PFSK-1 (cell line): ENCODE measurements around a stretch of chr2.

- RRBS: no CpG with 5 or more reads among the region's 13 CpGs
These were observed 42.0 kb downstream of the ZFP36L2 start for GRCh38 chr2:43184268-43184905.

DNA sequence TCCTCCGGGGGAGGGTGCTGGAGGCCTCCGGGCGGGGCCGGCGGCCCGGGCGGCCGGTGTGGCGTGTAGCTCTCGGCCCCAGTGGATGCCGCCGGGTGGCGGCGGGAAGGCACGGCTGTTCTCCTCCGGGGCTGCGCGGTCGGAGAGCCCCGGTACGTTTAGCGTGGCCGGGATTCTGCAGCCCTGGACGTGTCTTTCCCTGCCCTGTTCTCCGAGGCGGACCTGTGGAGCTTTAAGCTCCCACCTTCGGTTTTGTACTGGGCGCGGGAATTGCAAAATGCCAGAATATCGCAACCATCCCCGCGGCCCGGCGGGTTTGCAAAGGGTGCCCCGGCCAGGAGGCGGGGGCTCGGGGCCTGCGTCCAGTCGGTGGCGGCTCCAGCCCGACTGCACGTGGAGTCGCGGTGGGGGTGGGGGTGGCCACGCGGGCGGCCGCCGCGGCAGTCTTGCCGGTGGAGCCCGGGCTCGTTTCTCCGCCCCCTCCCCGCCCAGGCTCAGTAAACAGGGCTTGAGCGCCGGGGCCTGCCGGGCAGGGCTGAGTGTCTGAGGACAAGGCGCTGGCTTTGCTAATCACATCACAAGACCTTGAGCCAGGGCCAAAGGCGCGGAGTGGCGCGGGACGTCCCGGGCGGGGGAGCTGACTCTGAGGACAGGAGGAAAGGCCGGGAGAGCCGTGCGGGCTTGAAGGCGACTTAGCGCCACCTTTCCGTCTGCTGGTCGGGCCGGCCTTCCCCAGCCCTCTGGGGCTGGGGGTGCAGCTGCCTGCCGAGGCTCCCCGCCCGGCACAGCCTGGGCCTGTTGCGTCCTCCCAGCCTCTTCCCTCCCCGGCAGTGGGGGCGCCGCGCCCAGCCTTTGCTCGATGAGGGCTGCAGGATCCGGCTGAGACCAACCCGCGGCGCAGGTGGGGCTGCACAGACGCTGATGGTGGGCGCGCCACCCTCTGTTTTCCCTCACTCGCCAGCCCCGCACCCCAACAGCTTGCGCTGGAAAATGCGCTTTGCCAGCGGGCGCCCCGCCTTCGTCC lies 688 bp upstream of the ZFP36L2 start:
- RRBS: 5% methylated on average over 36 of the region's 98 CpGs

GRCh38 chr2:43229147-43229765 lies 2.9 kb upstream of the ZFP36L2 start:
- RRBS: no CpG with 5 or more reads among the region's 7 CpGs

DNA sequence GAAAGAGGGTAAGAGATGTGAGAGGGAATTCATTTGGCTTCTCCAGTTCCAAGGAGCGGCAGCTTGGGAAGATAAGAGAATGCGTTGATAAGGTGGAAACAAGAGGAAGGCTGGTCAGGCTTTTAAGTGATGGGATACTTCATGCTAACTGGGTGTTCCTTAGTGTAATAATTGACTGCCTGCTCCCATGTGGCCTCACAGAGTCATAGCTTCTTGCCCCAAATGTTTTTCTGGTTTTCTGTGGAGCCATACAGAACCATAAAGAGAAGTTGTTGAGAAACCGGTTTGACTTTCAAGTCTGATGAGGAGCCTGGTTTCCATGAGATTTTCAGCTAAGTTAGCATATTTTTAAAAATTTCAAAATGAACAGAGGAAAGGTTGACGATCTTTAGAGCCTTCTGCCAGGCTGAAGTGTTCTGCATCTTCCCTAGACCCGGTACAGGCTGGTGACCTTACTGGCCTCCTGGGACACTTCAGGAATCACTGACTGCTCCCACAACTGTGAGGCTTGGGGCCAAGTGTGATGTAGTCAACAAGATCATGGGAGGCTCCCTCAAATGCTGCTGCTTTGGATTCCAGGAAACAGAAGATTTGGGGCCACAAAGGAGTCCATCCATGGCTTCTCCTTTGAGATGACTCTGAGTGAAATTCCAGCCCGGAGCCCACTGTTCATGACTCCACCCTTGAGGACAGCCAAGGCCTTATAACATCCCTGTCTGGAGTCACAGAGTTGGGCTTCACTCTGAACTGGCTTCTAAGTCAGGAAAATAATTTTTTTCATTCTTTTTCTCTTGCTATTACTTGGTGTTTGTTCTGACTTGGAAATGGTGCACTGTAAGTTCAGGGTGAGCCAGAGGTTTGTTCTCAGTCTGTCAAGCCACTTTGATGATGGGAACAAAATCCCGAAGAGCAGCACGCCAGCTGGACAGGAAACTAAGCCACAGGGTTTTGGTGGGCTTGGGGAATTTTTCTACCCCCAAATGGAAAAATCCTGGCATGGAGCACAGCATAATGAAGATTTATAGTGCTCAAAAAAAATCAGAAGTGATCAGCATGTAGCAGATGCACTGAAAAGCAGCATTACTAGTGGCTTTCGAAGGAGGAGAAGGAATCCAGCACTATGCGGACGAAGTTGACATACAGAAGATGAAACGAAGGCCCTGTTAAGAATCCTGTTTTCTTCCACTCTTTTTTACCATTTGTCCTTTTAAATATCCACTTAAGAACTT lies 97.9 kb upstream of the ZFP36L2 start:
- RRBS: no CpG with 5 or more reads among the region's 12 CpGs

DNA sequence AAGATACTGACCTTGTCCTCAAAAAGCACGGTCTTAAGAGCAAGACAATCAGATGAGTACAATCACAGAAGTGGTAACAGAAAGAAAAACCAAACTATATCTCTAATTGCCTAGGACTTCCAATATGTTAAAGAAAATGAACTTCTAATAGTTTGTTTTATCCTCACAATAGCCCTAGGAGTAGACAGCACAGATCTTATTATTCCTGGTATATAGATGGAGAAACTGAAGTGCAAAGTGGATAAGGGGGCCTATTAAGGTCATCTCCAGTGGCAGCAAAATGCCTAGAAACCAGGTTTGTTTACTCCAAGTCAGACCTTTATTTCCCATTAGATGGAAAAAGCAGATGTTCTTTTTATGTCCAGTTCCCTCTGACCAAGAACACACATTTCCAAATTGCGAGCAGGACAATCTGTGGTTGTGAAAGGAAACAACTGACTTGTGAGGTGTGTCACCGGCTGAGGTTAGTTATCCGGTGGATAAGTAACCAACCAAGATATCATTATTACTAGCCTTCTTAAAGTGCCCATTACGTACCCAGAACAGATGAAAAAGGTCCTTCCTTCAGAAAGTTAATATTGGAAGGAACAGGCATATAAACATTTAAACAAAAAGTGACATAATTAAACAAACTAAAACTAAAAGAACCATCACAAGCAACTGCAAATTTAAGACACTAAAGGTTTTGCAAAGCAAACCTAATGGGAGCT lies 113.0 kb downstream of the THADA start:
- RRBS: no CpG with 5 or more reads among the region's 5 CpGs

GRCh38 chr2:43556175-43556559 lies 39.7 kb downstream of the THADA start:
- RRBS: no CpG with 5 or more reads among the region's 4 CpGs

DNA sequence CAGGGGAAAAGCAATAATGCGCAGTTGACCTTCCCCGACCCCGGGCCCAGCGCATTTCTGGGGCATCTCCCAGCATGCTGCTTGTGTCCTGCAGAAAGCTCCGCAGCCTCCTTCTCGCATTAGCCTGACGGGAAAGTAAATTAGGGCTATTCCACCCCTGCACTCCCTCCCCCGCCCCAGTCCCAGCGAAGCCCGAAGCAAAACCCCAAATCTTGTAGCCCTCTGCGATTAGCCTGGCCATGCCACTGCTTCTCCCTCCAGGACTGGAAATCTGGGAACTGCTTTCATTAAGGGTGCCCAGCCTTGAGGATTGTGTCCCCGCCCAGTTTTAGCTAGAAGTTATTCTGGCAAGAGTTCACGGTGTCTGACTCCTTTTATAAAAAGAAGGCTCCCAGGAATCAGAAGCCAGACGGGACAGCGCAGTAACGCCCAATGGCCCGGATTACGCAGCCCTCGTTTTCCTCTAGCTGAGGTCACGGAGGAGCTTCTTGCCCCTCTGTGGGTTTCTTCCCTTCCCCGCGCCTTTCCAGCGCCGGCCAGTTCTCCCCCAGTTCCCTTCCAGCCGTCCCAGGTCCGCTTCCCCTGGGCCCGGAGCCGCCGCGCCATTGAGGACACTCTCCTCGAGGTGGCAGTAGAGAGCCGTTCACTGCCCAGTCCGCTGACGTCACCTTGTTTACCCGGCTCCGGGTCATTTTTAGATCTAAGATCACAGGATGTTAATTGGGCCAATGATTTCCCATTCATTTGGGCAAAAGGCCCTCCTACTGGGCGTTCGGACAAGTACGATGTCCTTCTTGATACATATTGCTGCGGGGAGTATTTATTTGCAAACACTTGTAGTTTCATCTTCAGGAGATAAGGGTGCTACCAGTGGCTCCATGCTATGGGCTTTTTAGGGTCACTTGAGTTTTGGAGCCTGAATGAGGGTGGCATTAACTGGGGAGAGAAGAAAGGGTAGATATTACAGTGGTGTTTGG lies 81.6 kb upstream of the PPM1B start:
- RRBS: 5% methylated on average over 17 of the region's 40 CpGs

DNA sequence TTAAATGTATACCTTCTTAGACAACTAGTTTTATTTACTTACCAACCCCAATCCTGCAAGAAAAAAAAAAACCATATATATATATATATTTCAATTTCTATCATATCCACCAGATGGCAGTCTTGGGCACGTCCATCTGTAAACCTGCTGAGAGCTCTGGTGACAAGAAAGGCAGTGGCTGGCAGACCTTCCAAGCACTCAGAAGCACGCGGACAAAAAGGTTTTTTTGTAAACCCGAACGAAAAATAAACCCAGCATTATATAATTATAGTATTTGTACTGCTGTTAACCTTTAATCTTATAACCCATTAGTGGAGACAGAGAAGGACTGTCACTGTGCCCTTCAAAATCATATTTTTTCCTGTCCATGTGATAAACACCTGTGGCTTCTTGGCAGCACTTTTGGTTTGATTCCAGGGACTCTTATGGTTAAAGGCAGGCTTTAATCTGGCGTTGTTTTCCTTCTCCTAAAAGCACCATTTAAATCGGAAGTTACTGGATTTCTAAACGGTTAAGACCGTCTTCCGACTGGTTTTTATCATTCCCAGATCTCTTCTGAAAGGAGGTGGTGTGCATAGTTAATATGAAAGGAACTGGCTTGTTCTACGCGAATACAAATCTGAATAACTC lies 31.1 kb upstream of the SLC3A1 start:
- RRBS: no CpG with 5 or more reads among the region's 12 CpGs

GRCh38 chr2:44952019-44952641 lies 10.6 kb downstream of the SIX3 start:
- RRBS: 13% methylated on average over 24 of the region's 49 CpGs

DNA sequence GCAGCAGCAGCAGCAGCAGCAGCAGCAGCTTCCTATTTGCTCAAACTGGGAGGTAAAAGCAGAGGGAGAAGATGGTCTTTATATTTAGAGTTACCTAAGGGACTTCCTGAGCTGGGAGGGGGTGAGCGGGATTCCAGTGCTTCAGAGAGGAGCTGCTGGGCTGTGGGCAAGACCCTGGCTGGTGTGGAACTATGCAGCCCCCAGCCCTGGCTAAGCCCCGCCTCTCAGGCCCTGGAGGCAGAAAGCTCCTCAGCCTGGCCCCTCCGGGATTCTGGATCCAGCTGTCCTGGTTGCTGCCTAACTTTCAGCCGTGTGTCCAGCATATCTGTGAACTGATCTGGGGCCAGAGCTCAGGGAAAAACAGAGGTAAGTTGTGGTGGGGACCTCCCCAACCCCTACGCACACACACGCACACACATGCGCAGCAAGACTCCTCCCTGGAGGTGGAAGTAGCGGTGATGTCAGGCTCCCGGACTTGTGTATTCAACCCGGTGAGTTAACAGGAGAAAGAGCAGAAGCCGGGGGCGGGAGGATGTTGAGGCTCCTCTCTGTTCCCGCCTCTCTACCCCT lies 33.7 kb downstream of the SIX2 start:
- RRBS: no CpG with 5 or more reads among the region's 13 CpGs

DNA sequence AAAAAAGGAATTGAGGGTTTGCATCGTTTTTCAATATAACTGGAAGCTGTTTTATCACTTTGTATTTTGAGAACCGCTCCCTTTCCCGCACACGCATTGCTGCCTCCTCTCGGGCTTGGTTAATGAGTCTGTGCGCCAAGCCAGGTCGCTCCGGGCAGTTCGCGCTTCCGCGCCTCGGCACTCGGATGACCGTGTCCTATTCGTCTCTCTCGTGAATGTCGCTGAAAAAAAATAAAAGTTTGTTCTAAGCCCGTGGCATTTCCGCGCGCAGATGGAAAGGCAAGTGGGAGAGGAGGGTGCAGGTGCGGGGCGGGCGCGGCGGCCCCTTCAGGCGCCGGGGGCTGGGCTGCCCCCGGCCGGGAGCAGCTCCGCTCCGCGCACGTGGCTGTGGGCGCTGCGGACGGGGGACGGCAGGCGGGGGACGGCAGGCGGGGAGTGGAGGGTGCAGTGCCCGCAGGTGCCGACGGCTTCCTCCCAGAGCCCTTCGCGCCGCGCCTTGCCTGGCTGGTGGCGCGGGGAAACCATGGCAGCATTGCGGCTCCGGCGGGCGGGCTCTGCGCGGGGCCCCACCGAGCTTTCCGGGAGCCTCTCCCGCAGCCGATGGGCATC lies 159.5 kb upstream of the SIX2 start:
- RRBS: 80% methylated on average over 9 of the region's 61 CpGs

GRCh38 chr2:45179959-45180563 lies 170.8 kb upstream of the SIX2 start:
- RRBS: no CpG with 5 or more reads among the region's 5 CpGs

DNA sequence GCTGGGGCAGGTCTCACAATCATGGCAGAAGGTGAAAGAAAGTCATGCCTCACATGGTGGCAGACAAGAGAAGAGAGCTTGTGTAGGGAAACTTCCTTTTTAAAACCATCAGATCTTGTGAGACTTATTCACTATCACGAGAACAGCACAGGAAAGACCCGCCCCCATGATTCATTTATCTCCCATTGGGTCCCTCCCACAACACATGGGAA lies 183.2 kb upstream of the SIX2 start:
- RRBS: no CpG with 5 or more reads among the region's 2 CpGs

- RRBS: no CpG with 5 or more reads among the region's 6 CpGs
These were observed 228.8 kb upstream of the SIX2 start for GRCh38 chr2:45238013-45238535.

DNA sequence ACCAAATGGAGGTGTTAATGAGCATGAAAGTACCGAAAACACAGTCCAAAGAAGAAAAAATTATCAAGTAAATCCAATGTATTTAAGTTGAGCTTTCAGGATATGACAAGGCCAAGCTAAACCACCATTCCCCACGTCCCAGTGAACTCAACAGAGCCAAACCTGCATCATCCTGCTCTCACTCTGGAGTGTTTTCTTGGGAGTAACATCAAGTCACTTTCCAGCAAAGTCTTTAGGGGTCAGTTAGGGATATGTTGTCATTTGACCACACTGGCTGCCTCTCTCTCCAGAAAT lies 140.6 kb downstream of the SRBD1 start:
- RRBS: no CpG with 5 or more reads among the region's 2 CpGs

DNA sequence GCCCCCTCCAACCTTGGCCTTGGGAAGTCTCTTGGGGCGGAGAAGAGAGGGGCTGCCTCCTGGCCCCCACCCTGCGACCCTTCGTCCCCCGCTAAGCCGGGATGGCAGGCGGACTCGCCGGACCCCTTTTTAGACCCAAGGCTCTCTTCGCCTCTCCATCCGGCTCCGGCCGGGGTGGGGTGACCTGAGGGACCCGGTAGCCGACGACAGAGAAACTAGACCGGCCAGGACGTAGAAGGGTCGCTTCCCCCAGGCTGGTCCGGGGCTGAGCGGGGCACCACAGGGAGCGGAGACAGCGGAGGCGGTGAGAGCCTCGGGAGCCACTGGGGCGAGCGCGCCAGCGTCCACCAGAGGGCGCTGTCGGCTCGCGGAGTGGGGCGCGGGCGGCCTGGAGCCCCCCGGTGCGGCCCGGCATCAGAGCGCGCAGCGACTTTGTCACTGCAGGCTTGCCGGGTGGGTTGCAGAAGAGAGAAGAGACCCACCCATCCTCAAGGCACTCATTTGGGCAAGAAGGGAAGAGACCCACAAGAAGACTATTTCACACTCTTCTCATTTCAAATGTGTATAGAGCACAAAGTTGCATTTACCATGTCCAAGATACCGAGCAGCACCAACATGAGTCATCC lies 7.9 kb upstream of the PRKCE start:
- RRBS: 7% methylated on average over 6 of the region's 43 CpGs

DNA sequence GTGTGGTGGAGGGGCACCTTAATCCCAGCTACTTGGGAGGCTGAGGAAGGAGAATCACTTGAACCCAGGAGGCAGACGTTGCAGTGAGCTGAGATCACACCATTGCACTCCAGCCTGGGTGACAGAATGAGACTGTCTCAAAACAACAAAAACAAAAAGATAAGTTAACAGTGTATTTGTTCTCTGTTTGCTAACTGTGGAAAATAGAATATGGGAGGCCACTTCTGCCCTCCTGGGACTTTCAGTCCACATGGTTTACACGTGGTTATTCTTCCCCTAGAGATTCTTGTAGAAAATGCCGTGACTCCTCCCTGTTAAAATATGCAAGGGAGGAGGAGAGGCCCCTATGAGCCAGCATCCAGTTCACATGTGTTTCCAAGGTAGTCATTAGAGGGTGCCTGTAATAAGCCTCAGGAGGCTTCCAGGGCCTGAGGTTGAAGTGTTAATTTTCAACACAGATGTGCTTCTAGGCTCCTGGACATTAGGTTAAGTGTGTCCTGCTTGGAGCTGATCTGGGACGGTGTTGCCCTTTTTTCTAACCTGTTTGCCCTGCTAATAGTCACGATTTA lies 71.6 kb downstream of the PRKCE start:
- RRBS: no CpG with 5 or more reads among the region's 5 CpGs

GRCh38 chr2:45765956-45766298 lies 114.5 kb downstream of the PRKCE start:
- RRBS: no CpG with 5 or more reads among the region's 5 CpGs